ENCODE data around the genes STK26, ETDC and SMIM10L2A.

- PRO-cap = no peak
Observed at GRCh38 chrX:130885910-130886428, 17.0 kb downstream of the ENOX2 start.

DNA sequence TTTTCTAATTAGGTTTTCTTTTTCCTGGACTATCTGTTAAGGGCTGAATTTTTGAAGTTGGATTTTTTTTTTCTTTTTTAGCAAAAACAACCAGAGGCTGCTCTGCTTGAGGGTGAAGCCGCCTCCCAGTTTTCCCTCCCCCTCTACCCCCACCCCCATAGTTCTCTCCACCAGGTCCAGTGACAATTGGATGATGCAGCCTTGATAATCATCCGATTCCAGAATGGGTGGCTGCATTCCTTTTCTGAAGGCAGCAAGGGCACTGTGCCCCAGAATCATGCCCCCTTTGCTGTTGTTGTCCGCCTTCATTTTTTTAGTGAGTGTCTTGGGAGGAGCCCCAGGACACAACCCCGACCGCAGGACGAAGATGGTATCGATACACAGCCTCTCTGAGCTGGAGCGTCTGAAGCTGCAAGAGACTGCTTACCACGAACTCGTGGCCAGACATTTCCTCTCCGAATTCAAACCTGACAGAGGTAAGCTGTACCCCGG, 23.3 kb downstream of the ARHGAP36 start:
- PRO-cap = no peak

DNA sequence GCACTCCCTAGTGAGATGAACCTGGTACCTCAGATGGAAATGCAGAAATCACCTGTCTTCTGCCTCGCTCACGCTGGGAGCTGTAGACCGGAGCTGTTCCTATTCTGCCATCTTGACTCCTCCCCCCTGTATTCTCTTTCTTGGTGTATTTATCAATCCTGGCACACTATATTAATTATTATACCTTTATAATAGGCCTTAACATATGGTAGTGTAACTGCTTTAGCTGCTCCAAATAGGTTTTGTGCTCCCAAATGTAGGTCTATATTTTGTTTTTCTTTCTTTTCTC, 100.0 kb downstream of the ARHGAP36 start:
- PRO-cap = no peak

DNA sequence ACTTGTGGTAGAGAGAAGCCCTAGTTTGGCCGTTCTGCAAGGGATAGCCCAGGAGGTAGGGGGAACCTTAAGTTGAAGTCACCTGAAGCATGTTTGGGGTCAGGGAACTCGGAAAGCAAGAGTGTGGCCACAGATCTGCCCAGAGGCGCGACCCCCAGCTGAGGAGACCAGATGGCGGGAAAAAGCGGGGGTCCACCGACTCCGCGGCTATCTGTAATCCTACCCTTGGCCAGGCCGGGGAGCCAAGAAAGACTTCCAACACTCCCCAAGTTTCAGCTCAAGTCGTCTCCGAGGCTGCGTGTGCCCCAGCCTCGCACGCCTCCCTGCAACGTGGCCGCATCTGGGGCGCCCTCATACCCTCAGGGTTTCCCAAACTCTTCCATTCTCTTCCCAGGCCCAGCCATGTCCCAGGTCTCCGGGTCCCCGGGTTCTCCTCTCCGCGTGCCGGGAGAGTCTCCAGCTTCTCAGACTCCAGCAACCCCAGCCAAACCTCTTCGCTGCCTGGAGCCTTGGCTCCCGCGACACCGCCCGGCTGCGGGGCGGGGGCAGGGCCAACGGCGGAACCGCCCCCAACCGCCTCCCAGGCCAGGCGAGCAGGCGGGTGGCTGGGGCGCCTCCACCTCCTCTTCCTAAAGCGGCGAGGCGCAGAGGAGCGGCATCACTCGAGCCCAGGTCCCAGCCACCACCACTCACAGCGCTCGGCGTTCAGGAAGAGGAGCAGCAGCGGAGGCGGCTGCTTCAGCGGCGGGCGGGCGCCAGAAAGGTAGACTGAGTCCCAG, at the start of gene STK26:
Gene STK26, plus strand, starts transcription at position 658 of the 779 bp plus-strand sequence.
- PRO-cap = bidirectional peak, plus-strand start at position 632 of the sequence, minus-strand start at position 496 of the sequence

- PRO-cap = no peak
Observed at GRCh38 chrX:132416916-132417332, 71.9 kb downstream of the MBNL3 start.

- PRO-cap = no peak
Observed at GRCh38 chrX:133413497-133413782, 1.8 kb downstream of the GPC4 start.

DNA sequence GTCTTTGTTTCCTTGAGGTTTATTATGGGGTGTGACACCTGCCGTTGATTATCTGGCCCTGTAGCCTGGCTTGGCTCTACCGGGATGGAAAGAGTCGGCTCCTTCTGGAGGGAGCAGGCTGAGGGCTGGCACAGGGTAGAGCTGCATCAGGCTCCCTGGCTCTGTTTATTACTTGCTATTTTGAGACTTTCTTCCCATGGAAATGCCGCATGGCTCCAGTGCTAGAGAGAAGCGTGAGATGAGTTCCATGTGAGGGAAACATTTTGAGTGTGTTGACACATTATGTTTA, 80.7 kb upstream of the GPC4 start:
- PRO-cap = no peak

GRCh38 chrX:134000117-134000540, 14.7 kb upstream of the GPC3 start:
- PRO-cap = no peak

GRCh38 chrX:134038940-134039333, 53.5 kb upstream of the GPC3 start:
- PRO-cap = no peak

- PRO-cap = no peak
Observed at GRCh38 chrX:134169430-134169781, 67.6 kb upstream of the CCDC160 start.

- PRO-cap = no peak
Observed at GRCh38 chrX:134174891-134175279, 62.1 kb upstream of the CCDC160 start.

- PRO-cap = no peak
Observed at GRCh38 chrX:134427750-134428423, 32.1 kb upstream of the HPRT1 start.

GRCh38 chrX:134520124-134520552, 60.2 kb downstream of the HPRT1 start:
- PRO-cap = no peak

DNA sequence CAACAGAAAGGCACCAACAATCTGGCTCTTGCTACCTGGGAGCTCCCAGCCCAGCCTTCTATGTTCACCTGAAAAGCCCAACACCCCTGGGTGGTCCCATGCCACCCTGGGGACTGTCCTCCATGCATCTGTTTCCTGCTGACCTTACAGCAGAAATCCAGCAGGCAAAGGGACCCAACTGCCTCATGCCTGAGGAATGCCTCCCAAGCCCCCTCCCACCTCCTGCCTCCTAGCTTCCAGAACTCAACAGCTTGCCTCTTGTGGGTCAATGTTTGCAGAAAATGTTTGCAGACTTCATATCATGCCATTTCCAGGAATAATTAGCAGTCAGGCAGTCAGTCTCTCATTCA, 11.8 kb upstream of the PLAC1 start:
- PRO-cap = no peak

DNA sequence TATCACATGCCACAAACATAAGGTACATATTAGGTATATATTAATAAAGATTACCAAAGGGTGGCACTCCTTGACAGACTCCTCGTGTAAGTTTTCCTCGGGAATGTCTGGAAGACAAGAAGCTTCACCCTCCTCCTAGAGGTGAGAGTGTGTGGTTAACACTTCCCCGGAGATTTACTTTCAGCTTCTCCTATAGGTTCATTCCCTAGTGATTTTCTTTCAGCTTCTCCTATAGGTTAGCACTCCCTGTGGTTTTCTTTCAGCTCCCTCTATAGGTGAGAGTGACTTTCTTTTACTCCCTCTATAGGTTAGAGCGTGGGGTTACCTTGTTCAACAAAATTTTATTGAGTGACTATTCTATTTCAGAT, 32.8 kb downstream of the PABIR2 start:
- PRO-cap = no peak

DNA sequence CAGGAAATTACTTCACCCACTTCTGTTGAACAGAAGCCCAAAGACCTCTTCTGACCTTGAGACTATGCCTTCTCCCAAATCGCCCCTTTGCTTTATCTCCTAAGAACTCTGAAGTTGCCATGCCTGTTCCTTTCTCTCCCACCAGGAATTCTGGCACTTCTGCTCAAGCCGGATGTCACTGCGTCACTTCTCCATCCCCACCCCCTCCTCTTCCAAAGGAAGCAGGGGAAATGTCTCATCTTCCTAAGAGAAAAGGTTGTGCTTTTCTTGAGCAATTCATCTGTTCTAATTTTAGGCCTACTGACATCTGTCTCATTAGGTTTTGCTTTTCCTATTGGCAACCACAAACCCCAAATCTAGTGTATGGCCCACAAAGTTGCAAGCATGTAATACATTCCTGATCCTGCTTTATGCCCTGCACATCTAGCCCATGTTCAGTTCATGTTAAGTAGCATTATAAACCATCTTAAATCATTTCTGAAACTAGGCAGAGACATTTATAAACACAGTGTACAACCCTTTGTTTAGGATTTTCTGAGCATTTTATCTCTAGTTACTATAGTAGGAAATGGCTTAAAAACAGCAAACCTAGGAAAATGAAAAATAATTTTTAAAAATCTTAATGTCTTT, 14.4 kb downstream of the PABIR3 start:
- PRO-cap = no peak

GRCh38 chrX:134995922-134996530, 5.2 kb downstream of the SMIM10 start:
- PRO-cap = no peak

GRCh38 chrX:135291798-135292585, 17.3 kb upstream of the ETDC start:
- PRO-cap = no peak

GRCh38 chrX:135309123-135309618, at the start of gene ETDC:
Gene ETDC (plus strand): TSS chrX:135309480.
- PRO-cap = no peak

DNA sequence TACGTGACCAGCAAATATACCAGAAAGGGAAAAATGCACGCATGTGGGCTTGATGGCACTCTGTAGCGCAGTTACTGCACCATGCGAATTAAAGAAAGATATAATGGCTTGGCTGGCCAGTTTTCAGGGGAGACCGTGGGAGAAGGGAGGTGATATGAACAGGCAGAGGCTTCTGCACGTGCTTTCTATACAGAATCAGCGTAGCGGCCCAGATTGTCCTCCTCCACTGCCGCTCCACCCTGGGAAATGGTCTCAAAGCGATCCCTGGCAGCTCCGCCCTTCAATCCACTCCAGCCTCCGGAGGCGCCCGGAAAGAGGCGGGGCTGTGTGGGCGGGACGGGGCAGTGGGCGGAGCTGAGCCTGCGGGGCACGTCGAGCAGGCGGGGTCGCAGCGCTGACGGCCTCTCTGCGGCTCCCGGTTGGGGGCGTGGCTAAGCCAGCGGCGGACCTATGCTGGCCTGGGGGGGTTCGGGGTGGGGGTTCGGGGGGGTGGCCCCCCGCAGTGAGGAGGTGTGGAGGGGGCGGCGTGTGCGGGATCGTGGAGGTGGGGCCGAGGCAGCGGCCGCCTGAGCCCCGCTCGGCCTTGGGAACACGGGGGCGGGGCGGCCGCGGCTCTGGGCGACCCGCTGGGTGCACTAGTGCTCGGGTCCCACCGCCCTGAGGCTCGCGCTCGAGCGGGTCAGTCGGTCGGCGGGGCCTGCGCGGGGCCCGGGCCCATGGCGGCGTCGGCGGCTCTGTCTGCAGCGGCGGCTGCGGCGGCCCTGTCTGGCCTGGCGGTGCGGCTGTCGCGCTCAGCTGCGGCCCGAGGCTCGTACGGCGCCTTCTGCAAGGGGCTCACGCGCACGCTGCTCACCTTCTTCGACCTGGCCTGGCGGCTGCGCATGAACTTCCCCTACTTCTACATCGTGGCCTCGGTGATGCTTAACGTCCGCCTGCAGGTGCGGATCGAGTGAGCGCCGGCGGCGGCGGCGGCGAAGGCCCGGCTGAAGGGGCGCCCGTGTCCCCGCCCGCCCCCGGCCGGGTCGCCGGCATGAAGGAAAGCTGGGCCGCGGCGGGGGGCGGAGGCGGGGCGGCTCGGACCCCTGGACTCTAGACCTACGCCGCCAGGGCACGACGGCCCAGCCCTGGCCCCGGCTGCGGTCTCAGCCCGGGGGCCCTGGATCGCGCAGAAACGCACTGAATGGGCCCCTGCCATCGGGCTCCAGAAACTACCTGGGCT, at the start of gene SMIM10L2A:
Gene SMIM10L2A, plus strand, starts transcription at position 529 of the 1,219 bp plus-strand sequence.
- PRO-cap = no peak